HT-29 (cell line): ENCODE measurements around the gene PAX7.

GRCh38 chr1:17075482-17075777 is 21.6 kb upstream of the SDHB start:
- RAMPAGE, long total RNA: no peak

DNA sequence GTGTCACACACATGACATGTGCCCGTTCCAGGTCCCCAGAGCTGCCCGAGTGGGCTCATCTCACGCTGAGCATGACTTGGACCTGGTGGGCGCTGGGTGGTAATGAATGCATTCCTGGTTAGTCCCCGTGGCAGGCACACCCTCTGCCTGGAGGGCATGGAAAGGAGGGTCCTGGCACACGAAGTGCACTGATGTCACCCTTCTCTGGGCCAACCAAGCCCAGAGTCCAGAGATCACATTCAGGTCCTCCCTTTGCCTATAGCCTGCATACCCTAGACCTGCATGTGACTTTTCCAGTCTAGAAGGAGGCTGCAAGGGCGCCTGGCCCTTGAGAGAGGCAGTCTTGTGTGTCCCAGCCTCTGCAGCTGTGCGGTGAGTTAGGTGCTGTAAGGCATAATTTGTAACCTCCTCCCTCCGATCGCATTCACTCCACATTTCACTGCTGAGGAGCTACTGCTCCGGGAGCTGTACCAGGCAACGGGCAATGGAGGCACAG is 22.1 kb downstream of the PADI2 start:
- RAMPAGE, long total RNA: no peak

GRCh38 chr1:17113166-17113602 is 6.1 kb downstream of the PADI2 start:
- RAMPAGE, long total RNA: no peak

- RAMPAGE, long total RNA: no peak
Observed at GRCh38 chr1:17410964-17411219, 28.6 kb downstream of the RCC2 start.

DNA sequence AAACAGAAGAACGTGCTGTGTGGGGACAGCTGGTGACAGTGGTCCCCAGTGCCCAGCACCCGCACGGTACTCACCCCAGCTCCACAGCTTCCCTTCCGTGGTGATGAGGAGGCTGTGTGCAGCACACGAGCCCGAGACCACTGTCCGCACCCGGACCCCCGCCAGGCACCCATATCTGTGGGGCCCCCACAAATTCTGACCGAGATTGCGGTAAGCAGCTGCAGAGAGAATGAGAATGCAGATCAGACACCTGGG is 14.1 kb downstream of the RCC2 start:
- RAMPAGE, long total RNA: no peak

GRCh38 chr1:17431463-17431965 is 8.0 kb downstream of the RCC2 start:
- RAMPAGE, long total RNA: no peak

- RAMPAGE, long total RNA: no peak
Observed at GRCh38 chr1:17441276-17442145, 2.0 kb upstream of the RCC2 start.

- RAMPAGE, long total RNA: no peak
Observed at GRCh38 chr1:17521839-17522600, 17.5 kb upstream of the ARHGEF10L start.

DNA sequence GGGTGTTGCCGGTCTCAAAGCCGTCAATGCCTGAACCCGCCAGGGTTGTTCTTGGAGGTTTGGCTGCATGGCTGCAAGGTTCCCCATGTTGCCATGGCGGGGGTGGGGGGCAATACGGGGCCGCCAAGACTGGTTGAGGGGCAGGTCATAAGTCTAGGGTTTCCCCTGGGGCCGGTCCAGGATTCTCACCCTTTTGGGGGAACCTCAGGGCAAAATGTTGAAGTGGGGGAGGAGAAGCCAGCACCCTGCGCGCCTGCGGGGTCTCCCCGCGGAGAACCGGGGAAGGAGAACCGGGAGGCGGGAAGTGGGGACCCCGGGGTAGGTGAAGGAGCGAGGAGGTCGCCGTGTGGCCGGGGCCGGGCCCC is 395 bp upstream of the ARHGEF10L start:
- RAMPAGE, long total RNA: no peak

GRCh38 chr1:17540310-17540673 is 794 bp downstream of the ARHGEF10L start:
- RAMPAGE, long total RNA: no peak

DNA sequence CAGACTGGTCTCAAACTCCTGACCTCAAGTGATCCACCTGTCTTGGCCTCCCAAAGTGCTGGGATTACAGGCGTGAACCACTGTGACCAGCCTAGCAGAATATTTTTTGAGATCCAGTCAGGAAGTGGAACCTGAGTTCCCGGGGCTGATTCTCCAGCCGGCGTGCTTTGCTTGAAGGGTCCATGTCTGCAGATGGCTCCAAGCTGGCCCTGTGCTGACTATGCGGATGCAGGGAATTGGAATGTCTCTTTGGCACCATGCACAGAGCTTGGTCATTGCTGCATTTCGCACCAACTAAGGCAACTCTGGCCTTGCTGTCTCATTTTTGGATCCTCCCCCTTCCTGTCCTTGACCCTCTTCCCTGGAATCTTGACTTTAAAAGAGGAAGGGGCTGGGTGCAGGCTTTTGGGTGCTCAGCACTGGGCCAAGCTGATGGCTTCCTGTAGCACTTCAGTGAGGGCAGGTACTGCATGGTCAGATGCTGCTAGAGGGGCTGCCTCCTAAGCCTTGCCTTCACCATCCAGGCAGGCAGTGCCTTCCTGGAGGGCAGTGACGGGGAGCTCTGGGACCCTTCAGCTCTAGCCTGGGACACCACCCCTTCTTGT is 28.2 kb downstream of the ARHGEF10L start:
- RAMPAGE, long total RNA: no peak

- RAMPAGE, long total RNA: no peak
Observed at GRCh38 chr1:17633724-17634168, 94.2 kb downstream of the ARHGEF10L start.

- RAMPAGE, long total RNA: no peak
Observed at GRCh38 chr1:18007332-18007752, 100.3 kb upstream of the IGSF21 start.

DNA sequence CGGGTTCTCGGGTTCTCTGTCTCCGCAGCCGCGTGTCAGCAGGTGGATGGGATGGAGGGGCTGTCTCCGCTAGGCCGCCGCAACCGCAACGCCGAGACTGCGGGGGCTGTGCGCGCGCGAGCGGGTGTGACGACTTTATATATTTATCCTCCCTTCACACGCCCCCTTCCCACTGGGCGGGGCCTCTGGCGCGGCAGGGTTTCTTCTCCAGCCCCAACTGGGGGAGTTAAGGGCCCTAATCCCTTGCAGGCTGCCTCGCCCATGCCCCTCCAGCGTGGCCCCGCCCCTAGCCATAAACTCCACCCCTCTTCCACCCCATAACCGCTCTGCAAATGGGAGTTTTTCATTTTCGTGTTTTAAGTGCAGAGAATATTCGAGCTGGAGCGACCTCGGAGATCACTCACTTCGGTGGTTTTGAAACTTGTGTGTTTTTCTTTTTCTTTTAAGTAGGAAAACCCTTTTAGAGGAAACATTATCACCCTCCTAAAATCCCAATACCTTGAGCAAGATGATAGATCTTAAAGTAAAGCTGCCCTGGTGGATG is 3.5 kb downstream of the IGSF21 start:
- RAMPAGE, long total RNA: no peak

GRCh38 chr1:18630597-18631821 is at the start of gene PAX7:
TSS of gene PAX7 (plus strand) at chr1:18630846.
- RAMPAGE, long total RNA: no peak

GRCh38 chr1:18900098-18900753 is 2.1 kb downstream of the ALDH4A1 start:
- RAMPAGE, long total RNA: no peak

GRCh38 chr1:18925996-18927029 is 24.0 kb upstream of the ALDH4A1 start:
- RAMPAGE, long total RNA: no peak

DNA sequence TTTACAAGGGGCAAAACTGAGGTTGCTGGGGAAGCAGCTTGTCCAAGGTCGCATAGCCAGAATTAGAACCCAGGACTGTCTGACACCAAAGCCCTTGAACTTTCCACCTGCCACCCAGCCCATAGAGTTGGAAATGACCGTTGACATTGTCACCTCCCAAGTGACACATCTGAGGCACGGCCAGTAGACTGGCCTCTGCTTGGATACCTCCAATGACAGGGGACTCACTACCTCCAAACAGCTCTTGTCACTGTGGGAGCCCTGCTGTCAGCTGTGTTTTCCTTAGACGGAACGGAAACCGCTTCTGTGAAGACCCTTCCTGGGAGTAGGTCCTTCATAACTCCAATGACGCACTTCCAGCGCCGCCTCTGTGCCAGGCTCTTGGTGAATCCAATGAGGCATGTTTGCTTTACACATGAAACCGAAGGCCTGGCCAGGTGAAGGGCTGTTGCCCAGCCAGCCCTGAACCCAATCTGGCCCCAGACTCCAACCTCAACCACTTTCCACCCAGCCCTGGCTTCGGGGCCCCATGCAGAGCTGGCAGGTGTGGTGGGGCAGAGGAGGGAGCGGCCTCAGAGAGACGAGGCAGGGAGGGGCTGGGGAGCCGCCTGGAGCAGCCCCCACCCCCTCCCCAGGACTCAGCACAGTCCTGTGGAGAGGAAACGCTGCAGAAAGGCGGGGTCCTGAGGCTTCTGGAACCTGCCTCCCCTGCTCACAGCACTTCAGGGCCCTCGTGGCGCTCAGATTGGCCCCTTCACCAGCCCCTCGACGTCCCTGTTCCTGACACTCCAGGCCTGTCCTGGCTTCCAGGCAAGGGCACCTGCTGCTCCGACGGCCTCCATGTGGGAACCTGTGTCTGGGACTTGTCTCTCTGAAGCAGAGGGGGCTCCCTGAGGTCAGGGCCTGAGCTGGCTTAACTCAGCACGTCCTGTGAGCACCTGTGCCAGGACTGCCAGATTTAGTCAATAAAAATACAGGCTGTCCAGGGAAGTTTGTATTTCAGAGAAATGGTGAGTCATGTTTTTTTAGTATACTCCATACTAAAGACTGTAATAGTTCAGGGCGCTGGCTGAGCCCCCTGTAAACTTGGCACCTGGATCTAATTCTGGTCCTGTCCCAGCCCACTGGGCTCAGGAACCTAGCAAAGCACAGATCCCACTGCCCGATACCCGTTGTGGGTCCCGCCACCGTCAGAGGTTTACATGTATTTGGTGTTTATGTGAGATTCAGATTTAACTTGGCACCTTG is 109.5 kb upstream of the IFFO2 start:
- RAMPAGE, long total RNA: no peak

GRCh38 chr1:19081212-19081908 is 124.9 kb upstream of the IFFO2 start:
- RAMPAGE, long total RNA: no peak

DNA sequence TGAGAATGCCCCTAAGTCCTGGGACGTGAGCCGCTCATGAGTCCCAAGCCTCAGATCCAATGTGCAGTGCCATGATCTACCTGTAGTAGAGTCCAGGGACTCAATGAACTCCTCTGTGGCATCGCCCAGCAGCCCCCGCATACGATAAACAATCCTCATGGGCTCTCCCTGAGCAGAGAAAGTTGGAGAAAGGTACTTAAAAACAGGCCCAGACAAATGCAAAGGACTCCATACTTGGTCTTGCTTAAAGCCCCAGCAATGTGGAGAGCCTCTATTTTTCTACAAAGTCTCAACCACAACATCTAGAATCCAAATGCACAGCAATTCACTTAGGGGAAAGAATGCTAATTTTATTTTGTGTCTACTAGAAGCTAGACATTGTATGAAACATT is 113.0 kb downstream of the UBR4 start:
- RAMPAGE, long total RNA: no peak